GM23248 (cell line): ENCODE results near the gene TMPRSS13.

DNA sequence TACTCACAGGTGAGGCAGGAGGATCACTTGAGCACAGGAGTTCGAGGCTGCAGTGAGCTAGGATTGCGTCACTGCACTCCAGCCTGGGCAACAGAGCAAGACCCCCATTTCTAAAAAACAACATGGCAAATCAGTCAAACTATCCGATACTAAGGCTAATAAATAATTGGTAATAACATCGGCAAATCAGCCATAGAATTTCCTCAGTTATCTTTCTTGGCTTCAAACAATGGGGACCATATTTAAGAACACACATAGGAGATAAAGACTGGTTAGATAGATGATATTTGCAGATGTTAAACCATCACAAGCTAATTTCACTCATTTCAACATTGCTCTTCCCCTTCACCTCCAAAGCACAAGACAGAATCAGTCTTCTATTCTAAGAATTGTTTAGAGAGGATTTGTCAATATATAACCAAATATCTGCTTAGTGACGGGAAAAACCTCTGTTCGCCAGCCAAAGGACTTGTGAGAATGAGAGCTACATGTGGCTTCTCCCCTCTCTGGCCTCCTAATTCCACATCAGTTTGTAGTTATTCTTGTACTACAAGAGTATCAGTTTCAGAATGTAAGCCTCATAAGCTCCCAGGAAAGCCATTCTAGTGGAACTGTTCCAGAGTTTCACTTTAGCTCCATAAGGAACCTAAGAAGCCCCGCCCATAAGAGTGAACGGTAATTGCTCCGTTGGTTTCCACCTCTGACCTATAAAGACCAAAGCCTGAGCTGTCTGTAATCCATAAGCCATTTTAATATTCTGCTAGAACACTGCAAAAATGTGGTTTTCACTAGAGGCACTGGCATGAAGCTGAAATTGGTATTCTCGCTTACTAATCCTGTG is 53.2 kb downstream of the SIK3 start:
- RAMPAGE, long total RNA: no peak

DNA sequence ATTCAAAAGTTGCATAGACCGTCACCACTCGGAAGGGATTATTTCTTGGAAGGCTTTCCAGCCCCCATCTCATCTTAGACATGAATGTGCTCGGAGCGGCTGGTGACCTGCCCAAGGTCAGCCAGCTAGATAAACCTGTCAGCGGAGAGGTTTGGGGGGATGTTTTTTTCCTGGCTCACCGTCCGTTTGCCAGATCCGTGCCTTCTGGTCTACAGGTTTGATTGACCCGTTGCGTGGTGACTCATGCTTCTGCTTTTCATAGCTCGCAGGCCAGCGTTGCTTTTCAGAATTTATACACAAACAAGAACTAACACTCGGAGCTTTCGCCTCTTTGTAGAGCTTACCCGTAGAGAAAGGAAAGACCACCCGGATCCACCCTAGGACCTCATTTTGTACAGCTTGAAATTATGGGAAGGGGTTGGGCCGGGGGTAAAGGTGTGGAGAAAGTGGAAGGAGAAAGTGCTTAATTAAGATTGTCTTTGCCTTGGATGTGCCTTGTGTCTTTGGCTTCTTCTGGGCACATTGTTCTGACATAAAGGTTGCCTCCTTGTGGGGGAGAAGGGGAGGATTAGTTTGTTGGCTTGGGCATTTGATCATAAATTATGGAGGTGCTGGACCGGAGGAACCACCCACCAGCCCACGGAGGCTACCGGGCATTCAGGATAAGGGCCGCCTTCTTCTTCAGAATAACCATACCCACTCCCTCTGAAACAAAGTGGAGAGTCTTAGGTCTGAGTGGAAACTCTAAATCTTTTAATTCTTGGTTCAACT is 1.1 kb downstream of the PAFAH1B2 start:
- RAMPAGE, long total RNA: no peak

DNA sequence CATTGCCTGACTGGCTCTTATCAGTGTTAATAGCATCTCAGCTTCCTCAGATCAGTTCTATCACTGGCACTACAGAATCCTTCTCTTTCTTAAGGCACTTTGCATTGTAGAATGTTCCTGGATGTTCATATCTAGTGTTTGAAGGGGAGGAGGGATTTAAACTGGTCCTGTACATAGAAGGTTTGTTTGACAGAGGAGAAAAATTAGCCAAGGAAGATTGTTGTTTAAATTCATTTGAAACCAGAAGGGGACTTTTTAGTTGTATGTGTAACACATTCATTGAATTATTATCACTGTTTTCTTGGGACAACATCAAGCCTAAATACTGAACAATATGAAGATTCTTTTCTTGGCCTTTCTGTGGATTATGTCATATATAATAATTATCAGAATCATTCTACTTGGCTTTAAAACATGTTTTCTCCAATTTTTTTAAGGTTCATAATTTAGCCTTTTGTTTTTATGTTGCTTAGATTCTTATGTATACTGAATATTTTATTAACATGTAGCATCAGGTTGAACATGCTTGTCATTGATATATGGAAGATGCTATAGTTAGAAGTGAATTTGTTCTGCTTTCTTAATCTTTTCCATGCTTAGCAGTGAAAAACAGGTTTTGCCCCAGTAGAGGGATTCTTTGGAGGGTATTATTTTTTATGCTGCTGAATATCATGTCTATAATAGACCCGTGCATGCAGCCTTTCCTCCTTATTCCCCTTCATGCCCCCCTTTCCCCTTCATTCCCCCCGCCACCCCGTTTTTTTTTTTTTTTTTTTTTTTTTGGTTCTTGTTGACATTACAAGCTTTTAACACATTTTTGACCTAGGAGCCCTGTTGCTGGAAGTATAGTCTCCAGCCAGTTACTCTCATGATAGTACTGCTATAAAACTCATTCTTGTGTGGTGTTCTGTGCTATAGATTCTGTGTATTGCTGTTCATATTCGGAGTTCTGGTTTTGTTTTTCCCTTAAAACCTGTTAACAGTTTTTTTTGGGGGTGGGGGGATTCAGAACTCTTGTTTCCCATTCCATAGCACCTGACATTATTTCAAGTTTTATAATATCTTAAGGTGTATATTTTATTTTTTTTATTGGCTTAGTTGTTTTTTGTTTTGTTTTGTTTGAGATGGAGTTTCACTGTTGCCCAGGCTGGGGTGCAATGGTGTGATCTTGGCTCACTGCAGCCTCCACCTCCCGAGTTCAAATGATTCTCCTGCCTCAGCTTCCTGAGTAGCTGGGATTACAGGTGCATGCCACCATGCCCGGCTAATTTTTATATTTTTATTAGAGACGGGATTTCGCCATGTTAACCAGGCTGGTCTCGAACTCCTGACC is 10.4 kb upstream of the SIDT2 start:
- RAMPAGE, long total RNA: no peak

- RAMPAGE, long total RNA: no peak
These were observed 9.6 kb upstream of the TAGLN start for GRCh38 chr11:117189440-117190113.

DNA sequence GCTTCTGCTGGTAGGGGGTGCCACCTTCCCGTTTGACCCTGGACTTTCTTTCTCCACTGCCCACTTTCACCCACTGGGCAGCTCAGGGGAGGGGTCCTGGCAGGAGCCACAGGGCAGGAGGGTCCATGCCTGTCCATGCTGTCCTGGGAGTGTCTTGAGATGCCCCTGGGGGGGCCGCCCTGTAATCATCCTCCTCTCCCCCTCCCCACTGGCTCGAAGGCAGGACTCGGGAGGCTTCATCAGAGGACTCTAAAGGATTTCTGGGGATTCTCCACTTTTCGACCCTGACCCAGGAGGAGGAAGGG is 1.1 kb downstream of the TAGLN start:
- RAMPAGE, long total RNA: no peak

DNA sequence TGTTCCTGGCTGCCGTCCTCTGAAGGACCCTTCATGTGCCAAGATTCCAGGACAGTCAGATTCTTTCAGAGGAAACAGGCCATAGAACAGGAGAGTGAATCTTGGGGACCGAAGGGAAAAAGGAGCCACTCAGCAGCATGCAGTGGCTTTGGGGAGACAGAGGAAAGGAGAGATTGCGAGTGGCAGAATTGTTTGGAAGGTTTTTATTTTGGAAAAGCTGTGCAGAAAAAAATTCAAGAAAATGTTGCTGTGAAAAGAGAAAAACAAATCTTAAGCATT is 5.7 kb downstream of the TAGLN start:
- RAMPAGE, long total RNA: no peak

DNA sequence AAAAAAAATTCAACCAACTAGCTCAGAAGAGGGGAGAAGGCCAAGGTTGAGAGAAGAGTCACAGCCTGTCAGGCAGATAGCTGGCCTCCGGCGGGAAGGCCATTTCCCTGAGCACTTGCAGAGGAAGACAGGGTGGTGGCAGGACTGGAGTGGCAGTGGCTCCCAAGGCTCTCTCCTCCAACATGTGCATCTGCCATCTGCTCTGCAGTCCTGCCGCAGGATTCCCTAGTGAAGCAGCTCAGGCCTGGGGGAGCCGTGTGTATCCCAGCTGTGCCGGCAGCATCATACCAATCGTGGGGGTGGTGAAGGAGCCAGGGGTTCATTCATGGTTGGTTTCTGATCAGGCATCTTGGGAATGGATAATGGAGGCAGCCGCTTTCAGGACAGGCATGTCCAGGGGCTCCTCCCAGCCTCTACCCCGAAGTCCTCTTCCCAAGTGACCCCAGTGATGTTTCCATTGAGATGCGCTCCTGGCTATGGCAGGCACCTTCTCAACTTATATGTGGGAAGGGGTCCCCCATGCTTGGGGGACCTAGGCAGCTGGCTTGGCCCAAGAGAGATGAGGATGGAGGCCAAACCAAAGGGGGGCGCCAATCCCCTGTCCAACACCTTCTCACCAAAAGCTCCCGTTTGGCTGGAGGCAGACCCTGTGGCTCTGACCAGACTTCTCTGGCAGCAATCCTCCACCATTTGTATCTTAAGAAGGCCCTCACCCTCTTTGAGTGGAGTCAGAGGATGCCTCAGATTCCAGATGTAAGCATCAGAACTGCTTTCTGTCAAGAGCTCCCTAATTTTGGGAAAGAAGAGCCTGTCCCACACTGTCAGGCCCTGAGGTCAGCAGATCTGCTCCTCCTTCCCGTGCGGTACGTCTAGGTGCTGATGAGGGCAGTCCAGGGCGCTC is 6.2 kb downstream of the TAGLN start:
- RAMPAGE, long total RNA: start-site peak on the minus strand centred at position 718 of the sequence, 907 bp wide, 24 and 5 reads in 2 replicates

GRCh38 chr11:117246575-117247158 is 14.2 kb downstream of the RNF214 start:
- RAMPAGE, long total RNA: no peak

- RAMPAGE, long total RNA: no peak
These were observed 16.6 kb downstream of the BACE1 start for GRCh38 chr11:117299173-117300106.

DNA sequence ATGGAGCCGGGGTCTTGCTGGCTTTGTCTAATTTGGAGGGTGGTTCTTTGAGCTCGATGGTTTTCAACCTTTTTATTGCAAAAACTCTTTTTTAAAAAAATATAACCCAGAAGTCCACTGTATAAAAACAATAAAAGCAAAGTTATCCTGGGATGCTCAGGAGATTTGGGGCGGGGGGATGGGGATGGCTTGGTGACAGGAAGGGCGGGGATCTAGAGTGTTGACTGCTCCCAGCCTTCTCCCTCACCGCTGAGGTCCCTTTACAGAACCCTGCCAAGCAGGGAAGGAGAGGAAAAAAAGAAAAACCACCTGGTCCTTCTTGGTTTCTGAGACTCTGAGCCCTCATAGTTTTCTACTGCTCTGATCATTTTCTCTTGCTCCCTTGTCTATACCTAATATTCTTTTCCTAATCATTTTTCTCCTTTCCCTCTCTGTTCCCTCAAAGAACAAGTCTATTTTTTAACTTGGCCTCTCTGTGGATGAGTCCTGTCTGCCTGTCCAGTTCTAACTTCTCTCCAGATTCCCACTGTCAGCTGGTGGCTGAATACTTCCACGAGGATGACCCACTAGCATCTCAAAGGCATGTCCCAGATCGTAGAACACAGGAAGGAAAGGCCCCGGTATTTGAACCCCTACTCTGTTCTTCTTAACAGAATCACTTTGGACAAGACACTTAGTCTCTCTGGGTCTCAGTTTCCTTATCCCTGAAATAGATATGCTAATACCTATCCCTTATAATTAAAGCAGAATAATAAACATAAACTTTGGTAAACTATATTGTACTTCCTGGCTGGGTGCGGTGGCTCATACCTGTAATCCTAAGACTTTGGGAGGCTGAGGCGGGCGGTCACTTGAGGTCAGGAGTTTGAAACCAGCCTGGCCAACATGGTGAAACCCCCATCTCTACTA is 7.9 kb downstream of the BACE1 start:
- RAMPAGE, long total RNA: no peak

GRCh38 chr11:117309113-117309742 is 6.8 kb downstream of the BACE1 start:
- RAMPAGE, long total RNA: no peak

DNA sequence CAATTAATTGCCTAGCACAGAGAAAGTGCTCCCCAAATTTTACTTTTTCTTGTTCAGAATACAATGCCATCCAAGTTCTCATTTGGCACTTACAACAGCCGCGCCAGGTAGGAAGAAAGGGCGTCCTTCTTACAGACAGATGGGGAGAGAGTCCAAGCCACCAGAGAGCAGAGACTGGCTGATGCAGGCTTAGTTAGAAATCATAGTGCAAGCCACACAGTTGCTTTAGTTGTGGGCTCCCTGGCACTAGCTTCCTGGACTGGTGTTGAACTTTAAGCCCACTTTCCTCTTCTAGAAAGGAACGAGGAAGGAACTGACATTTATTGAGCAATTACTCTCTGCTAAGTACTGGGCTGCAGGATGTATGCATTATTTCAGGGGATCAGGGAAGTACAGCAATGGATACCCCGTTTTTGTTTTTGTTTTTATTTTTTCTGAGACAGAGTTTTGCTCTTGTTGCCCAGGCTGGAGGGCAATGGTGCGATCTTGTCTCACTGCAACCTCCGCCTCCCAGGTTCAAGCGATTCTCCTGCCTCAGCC is 3.0 kb downstream of the BACE1 start:
- RAMPAGE, long total RNA: no peak

DNA sequence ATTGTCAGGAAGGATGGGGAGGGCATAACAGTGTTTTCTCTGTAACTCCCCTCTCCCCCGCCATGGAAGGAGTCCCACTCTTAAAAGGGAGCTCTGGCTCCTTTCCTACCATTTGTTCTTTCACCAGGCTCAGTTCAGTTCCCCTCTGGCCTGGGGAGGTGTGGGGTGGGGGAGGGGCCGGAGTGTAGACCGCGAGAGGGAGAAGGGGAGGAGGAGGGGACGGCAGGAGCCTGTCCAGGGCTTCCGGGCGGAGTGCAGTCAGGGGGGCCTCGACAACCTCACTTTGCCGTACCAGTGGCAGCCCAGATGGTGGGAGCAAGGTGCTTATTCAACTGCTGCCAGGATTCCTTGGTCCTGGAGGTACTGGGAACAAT is 1.3 kb downstream of the BACE1 start:
- RAMPAGE, long total RNA: no peak

DNA sequence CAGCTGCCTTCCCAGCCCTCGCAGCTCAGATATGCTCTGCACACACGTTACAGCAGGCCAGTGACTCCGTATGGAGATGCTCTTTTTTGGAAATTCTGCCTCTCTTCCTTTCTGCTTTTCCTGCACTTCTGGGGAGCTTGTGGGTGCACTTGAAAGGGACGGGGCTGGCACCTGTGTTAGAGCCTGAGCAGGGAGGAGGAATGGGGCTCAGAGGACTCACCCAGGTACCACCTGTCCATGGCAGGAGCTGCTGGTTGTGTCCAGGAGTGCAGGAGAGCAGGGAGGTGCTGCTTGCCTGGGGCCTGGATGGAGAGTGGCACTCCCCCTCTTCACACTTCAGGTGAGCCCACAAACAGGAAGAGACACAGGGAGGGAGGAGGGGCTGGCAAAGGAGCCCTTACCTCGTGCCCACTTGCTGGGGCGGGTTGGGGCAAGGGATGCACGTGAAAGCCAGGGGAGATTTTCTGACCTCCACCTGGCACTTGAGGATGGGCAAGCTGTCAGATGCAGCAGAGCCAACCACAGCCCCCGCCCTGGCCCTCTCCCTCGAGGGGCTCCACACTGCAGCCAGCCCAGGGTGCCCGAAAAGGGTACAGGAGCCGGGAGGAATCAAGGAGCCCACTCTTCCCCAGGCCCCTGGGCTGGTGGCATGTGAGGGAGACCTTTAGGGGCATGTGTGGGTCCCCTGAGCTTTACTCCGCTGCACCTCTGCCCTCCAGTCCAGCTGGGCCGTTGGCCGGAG is 3.4 kb upstream of the FXYD2 start:
- RAMPAGE, long total RNA: no peak

DNA sequence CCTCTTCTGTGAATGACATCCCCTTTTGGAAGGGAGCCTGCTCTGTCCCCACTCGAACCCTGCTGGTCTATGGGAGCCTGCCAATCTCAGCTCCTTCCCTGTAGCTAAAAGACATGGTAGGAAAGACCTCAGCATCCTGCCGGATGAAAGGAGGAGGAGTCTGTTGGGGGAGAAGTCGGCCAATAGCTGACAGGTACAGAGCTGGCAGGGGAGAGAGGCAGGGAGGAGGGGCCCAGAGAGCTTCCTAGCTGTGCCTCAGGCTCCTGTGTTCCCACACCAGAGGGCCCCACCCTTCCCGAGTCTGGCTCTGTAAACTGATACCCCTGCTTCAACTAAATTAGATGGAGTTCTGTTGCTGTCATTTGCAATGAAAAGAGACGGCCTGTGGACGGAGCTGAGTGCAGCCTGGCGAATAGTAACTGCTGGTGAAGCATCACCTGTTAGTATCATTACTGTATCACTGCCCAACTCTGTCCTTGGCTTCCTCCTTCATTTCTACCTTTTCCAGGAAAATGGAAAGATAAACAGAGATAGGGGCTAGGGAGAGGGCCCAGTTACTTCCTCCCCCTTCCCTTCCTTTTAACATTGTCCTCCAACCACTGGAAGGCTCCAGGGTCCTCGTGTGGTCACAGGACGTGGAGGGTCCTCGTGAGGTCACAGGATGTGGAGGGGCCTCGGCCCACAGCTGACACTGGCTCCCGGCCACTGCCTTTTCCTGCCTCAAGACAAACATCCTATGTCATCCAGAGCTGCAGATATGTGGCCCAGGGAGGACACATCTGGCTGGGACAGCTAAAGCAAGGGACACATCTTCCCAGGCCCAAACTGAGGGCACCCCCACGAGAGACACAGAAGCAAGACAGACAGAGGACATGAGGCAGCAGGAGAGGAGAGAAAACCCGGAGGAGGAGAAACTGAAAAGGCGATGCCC is 15.0 kb downstream of the FXYD6 start:
- RAMPAGE, long total RNA: no peak

GRCh38 chr11:117874181-117874846 is 2.1 kb downstream of the FXYD6 start:
- RAMPAGE, long total RNA: no peak

- RAMPAGE, long total RNA: no peak
These were observed at the start of gene TMPRSS13 for GRCh38 chr11:117929286-117929712. Gene TMPRSS13 (minus strand): TSS chr11:117929402.

- RAMPAGE, long total RNA: no peak
These were observed 17.6 kb upstream of the TMPRSS13 start for GRCh38 chr11:117946814-117947233.

- RAMPAGE, long total RNA: no peak
These were observed 12.0 kb downstream of the IL10RA start for GRCh38 chr11:117998138-117998725.

- RAMPAGE, long total RNA: no peak
These were observed 23.7 kb downstream of the IL10RA start for GRCh38 chr11:118009784-118010492.